H9 (cell line): ENCODE results near the genes SMC5 and GDA.

DNA sequence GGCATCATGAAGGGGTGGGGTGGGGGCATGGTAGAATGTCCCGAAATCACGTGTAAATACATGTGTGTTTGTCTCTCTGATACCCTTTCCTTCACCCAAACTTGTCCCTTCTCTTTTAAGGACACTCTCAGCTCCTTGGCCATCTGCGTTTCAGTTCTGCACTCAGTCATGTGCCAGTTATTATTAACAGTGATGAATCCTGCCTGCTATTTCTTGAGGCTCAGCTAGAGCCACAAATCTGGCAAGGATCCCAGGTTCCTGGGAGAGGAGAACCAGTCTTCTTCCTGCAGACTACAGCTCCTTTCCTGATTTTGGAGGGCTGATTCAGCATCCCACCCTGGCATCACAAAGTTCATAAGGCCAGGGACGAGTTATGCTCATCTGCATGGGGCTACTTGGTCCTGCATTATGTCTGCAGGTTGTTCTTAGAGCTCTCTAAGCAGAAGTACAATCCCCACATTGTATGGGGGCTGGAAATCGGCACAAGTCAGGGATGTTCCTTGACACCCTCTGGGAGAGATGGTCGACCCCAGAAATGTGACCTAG, 5.6 kb downstream of the MAMDC2 start:
- PRO-cap = no peak

- PRO-cap = no peak
These were observed 33.0 kb downstream of the MAMDC2 start for GRCh38 chr9:70076436-70077187.

DNA sequence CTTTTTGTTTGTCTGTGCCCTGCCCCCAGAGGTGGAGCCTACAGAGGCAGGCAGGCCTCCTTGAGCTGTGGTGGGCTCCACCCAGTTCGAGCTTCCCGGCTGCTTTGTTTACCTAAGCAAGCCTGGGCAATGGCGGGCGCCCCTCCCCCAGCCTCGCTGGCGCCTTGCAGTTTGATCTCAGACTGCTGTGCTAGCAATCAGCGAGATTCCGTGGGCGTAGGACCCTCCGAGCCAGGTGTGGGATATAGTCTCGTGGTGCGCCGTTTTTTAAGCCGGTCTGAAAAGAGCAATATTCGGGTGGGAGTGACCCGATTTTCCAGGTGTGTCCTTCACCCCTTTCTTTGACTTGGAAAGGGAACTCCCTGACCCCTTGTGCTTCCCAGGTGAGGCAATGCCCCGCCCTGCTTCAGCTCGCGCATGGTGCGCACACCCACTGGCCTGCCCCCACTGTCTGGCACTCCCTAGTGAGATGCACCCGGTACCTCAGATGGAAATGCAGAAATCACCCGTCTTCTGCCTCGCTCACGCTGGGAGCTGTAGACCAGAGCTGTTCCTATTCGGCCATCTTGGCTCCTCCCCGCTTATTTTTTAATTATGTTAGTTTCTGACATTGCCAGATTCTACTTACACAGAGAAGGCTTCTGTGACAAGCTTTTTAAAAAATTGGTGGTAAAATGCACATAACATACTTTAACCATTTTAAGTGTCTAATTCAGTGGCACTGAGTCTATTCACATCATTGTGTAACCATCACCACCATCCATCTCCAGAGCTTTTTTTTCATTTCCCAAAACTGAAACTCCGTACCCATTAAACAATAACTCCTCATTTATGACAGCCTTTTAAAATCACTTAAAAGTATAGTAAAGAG, 54.0 kb upstream of the SMC5 start:
- PRO-cap = unidirectional peak, minus-strand start at position 374 of the sequence; unidirectional peak, minus-strand start at position 576 of the sequence

GRCh38 chr9:70258750-70259880, at the start of gene SMC5:
SMC5 (plus strand) TSS chr9:70258978.
- PRO-cap = bidirectional peak, plus-strand start at chr9:70258978, minus-strand start at chr9:70258844; bidirectional peak, plus-strand start at chr9:70259514, minus-strand start at chr9:70259294

GRCh38 chr9:70439932-70440477, 25.5 kb upstream of the KLF9 start:
- PRO-cap = no peak

DNA sequence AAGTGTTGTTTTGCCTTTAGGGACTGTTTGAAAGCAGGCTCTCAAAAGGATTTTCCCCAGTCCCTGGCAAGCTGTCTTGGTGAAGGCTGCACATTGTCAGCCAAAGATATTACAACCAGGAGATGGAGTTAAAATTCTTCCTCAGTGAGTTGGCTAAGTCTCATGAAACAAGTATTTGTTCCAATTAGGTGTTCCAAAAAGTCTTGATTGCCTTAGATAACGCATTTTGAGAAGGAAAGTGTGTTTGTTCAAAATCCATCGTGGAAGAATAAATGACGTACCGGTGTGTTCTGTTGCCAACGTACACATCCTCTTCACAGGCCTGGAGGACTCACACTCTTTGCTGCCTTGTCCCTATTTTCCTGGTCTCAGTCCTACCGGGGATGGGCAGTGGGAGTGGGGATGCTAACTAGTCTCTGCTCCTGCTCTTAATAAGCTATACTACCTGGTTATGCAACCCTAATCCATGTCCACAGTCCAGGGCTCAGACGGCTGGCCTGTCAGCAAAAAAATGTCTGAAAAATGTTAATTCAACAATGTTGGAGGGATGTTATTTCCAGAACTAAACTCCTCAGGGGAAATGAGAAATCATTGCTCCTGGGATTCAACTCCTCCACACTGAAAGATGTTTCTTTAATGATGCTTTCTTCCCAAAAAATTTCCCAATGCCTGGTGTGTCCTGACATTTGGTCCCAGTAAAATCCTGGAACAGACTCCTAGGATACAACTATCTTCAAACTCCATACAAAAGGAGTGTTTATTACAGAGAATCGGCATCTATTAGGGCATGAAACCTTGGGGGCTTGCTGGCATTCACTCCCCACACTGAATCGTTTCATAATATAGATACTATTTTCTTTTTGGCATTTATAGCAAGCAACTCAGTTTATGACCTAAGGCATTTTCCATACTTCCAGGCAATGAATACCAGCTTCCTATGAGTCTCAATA, 175.4 kb upstream of the KLF9 start:
- PRO-cap = no peak

DNA sequence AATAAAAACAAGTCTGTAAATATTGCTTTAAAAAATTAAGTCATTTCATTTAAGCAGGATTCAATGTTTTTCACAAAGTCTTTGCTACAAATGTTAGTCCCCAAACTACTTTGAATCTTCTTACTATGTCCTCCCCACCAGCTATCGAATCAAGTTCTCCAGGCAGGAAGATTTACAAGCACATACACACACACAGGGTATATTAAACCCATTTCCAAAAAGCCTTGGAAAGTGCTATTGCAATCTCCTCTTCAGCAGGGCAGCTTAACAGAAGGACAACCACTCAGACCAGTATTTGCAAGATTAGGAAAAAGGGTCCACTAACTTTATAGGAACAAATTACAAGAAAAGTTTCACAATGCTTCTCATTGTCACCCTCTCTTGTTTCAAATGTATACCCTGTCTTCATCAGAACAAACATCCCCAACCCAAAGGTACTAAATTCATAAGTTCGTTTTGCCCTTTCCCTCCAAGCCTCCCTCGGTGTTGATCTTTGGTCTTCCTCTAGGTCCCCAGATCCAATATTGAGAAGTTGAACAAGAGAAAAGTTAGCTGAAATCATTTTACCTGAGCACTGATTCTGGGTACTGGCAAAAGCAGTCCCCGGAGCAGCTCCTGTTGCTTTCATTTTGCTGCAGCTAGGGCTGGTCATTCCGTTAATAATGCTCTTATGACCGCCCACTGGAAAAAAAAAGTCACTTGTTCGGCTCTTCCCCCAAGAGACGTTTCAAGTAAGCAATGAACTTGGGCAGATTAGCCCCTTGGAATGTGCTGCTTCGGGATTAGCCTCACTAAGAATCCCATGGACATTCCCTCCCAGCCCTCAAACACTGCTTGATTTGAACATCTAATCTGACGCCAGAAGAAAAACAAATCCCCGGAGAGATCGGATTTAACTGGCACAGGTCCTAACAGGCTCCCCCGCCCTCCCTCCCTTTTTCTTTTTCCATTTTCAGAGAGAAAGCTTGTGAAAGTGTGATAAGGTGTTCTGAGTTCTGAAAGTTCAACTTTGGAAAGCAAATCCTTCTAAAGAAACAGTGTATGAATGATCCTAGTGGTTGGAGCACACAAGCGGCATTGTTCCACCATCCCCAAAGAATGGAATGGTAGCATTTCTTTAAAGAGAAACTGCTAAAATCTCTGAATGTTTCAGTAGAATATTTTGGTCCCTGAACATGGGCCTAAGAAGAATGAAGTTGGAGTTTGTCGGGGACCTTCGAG, 252.6 kb downstream of the TRPM3 start:
- PRO-cap = no peak

DNA sequence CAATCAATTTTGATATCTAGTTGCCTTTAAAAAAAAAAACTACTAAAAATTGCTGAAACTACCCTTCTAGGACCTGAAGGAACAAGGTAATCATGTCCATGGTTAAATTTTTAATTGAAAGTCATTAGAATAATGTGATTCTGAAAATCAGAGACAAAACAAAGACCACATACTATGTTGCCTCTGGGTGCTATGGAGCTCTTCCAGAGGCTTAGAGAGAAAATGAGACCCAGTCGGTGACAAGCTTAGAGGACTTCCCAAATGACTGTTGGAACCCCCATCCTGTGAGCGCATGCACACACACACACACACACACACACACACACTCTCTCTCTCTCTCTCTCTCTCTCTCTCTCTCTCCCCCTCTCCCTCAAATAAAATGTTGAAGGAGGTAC, 25.2 kb downstream of the TRPM3 start:
- PRO-cap = no peak

- PRO-cap = no peak
These were observed 82.4 kb downstream of the CEMIP2 start for GRCh38 chr9:71685606-71686596.

GRCh38 chr9:71697260-71697611, 71.1 kb downstream of the CEMIP2 start:
- PRO-cap = no peak

DNA sequence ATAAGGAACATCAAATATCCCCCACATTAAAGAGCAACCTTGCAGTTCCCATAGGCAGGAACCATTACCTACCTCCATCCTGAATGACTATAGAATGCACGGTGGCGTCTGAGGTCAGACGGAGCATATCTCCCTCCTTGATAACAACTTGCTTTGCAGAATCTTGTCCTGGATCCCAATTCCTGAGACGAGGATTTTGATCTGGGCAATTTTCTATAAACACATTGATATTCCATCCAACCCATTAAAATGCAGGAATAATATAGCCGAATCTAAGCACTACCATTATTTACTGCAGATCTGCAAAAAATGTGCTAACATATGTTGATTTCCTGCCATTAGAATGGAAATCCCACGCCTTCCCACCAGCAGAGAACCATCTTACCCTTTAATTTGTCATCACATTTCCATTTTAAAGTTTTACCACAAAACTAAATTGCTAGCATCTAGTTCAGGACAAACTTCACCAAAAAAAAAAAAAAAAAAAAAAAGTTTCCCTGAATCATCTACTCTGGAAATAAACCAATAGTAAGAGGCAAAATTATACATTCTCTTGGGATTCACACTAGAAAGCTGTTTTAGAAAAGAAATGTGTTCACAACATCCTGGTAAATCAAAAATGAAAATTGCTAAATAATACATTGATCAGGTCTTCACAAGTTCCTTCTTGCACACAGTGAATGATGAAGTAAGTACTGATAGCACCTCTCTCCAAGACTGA, 22.0 kb downstream of the CEMIP2 start:
- PRO-cap = no peak

- PRO-cap = no peak
These were observed 15.5 kb upstream of the GDA start for GRCh38 chr9:72133780-72134180.

DNA sequence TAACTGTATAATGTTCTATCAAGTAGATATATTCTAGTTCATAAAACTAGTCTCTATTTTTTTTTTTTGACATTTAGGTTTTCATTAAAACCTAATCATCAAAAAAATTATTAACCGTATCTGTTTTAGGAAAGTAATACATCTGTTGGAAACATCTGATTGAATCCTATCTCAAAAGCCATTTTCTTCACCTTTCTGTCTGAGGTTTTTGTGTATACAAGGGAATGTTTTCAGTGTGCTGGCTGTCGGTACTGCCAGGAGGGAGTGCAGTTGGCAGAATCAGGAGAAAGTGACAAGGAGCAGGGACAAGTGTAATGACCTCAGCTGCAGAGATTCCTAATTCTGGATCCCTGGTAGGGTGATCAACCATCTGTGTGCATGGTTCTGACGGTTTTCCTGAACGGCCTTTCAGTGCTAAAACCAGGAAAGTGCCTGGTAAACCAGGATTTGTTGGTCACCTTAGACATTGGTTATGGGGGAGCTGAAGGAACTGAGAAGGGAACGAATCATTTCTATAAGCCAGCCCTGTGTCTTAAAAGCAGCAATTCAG, 1.6 kb upstream of the GDA start:
- PRO-cap = no peak

DNA sequence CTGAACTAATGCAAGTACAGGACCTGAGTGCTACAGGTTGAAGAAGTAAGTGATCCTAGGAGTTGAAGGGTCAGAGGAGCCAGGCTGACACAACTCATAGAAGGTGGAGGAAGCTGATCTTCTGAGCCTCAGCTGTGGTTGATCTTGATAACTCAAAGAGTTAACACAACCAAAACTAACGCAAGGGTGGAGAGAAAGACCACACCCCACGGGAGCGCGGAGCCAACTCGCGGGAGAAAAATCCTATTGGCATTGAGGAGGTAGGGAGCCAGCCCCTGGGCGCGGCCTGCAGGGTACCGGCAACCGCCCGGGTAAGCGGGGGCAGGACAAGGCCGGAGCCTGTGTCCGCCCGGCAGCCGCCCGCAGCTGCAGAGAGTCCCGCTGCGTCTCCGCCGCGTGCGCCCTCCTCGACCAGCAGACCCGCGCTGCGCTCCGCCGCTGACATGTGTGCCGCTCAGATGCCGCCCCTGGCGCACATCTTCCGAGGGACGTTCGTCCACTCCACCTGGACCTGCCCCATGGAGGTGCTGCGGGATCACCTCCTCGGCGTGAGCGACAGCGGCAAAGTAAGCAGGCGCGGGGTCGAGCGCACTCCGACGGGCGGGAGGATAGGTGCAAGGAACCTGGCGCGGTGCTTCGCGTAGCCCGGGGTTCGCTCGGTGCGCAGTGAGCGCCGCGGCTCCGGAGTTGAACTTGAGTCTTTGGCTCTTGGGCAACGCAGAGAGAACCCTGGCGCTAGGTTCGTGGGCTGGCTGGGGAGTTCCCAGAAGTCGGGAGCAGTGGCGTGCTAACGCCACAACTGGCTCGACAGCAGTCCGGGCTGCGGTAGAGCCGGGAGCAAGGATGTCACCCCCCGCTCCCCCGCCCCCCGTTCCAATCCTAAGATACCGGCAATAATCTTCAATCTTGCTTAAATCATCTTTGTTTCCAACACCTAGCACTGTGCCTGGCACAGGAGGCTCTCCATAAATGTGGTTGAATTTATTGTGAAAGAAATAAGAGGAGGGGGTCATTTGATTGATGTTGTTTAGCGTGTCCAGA, at the start of gene GDA:
GDA (plus strand) TSS at position 324 of the 1,041 bp plus-strand sequence.
- PRO-cap = no peak

GRCh38 chr9:72360360-72361256, 4.4 kb downstream of the ZFAND5 start:
- PRO-cap = no peak

DNA sequence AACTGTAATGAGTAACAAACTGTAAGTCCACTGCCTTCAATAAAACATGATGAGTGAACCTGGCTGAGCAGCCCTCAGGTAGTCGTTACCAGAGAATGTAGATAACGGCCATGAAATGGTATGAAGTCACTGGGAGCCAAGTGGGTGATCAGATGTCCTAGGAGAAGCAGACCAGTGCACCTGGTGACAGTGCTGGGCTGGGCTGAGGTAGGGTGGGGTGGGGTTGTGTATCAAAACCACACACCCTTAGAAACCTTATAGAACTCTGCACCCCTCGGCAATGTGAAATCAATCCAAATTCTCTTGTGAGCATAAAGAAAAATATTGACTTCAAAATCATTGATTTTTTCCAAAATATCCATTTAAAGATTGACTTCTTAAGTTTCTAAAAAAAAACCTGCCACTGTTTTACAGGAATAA, 203.5 kb downstream of the ALDH1A1 start:
- PRO-cap = no peak

DNA sequence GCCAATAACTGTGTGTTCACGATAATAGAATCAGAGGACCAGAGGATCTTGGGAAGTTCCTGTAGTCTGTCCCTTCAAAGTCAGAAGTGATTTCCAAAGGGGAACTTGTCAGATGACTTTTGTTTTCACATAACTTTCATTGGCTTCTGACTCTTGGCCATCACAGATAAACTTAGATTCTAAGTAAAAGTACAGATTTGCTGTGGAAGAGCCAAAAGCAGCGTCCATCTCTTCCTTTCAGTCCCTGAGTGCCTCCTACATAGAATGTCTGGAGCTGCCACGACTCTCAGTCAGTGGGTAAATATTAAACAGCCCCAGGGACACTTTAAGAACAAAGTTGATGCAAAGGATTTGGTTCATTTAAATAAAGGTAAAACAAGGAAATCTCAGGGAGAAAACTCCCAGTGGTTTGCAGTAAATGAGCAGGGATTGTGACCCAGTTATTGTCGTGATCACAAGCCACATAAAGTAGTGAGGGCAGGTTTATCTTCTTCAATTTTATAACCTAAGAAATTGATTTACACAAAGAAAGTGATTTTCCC, 125.3 kb downstream of the ALDH1A1 start:
- PRO-cap = no peak

GRCh38 chr9:72949093-72949362, 3.8 kb downstream of the ALDH1A1 start:
- PRO-cap = no peak

DNA sequence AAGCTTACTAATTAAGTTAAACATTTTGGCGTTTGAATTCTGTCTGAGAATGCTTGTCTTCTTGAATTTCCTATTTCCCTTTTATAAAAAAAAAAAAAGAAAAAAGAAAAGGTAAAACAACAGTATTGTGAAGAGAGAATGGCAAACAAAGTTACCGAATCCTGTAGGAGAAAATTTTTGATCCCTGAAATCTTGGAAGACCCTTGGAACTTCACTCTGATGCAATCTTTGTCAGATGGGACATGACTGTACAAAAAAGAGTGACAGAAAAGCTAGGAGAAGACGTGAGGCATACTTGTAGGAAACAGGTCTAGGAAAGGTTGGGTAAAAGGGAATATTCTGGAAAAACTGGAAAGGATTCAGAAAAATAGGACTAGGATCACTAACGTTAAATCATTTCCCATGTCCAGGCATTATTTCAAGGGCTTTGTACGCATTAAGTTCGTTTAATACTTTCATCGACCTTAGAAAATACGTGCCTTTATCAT, 3.1 kb downstream of the ALDH1A1 start:
- PRO-cap = no peak

GRCh38 chr9:72990374-72990817, 37.5 kb upstream of the ALDH1A1 start:
- PRO-cap = no peak